NCI-H460 (cell line): ENCODE results near the gene SHC3.

GRCh38 chr9:87711743-87712217 lies 14.1 kb upstream of the CTSL start:
RAMPAGE:
- cytosol, long total RNA, result no peak
- long total RNA, result no peak
- nucleus, long total RNA, result no peak

RAMPAGE:
- cytosol, long total RNA, result no peak
- long total RNA, result no peak
- nucleus, long total RNA, result no peak
These were observed 3.4 kb downstream of the CTSL start for GRCh38 chr9:87729228-87729795.

DNA sequence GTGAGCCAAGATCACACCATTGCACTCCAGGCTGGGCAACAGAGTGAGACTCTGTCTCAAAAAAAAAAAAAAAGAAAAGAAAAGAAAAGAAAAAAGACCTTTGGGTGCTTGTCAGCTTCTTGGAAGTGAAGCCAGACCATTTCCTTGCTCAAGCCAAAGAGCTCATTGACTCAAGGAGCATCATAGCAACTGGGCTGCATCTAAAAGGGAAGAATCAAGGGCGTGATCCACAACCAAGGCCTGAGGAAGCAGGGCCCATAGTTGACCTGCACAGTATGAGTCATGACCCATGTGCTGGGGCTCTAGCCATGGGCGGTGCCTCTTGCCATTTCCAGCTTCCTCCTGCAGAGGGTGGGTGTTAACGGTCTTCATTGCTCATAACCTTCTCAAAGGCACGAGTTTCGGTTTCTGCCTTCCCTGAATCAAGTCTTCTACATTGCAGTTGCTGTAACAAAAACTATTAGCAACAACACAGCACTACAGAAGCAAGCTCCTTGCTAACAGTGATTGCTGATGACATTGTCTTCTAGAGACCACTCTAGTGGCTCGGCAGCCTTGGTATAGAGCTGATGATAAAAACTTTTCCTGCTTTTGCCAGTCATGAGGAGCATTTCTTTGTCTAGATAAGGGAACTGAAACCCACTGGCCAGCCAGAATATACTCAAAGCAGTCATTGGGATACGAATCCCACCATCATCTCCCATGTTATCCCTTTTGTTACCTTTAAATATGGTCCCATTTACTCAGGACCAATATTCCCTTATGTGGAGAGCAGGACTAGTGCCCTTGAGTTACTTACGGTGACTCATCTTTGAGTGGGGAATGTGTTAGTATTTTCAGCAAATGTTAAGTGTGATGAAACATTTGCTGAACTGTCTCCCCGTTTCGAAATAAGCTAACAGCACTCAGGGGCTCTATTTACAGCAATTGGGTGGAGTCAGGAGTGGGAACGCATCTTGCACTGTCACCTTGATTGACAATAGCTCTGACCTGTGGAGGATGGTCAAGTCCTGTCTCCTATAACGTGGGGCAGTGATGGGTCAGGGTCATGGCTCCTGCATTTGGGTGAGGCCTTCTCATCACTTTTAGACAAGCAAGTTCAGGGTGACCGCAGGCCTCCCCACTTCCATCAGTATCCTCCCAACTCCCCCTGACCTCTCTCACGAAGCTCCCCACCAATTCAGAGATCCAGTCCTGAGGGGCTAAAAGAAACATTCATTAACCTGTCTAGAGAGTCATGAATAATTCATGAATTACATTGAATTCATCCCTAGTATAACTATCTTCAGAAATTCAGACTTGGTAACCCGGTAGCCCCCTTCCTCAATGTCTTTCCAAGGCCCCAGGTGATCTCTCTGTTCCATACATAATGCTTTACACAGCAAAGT lies 67.2 kb downstream of the CTSL start:
RAMPAGE:
- cytosol, long total RNA, result no peak
- long total RNA, result no peak
- nucleus, long total RNA, result no peak

GRCh38 chr9:88574955-88575268 lies 39.9 kb downstream of the NXNL2 start:
RAMPAGE:
- cytosol, long total RNA, result no peak
- long total RNA, result no peak
- nucleus, long total RNA, result no peak

GRCh38 chr9:88604585-88605121 lies 69.7 kb downstream of the NXNL2 start:
RAMPAGE:
- cytosol, long total RNA, result no peak
- long total RNA, result no peak
- nucleus, long total RNA, result no peak

RAMPAGE:
- cytosol, long total RNA, result no peak
- long total RNA, result no peak
- nucleus, long total RNA, result no peak
These were observed 216.0 kb upstream of the S1PR3 start for GRCh38 chr9:88775304-88775640.

RAMPAGE:
- cytosol, long total RNA, result no peak
- long total RNA, result no peak
- nucleus, long total RNA, result no peak
These were observed 186.0 kb upstream of the S1PR3 start for GRCh38 chr9:88805219-88805638.

GRCh38 chr9:89021186-89021725 lies 30.0 kb downstream of the S1PR3 start:
RAMPAGE:
- cytosol, long total RNA, result no peak
- long total RNA, result no peak
- nucleus, long total RNA, result no peak

RAMPAGE:
- cytosol, long total RNA, result no peak
- long total RNA, result no peak
- nucleus, long total RNA, result no peak
These were observed 25.1 kb downstream of the SHC3 start for GRCh38 chr9:89153461-89153994.

DNA sequence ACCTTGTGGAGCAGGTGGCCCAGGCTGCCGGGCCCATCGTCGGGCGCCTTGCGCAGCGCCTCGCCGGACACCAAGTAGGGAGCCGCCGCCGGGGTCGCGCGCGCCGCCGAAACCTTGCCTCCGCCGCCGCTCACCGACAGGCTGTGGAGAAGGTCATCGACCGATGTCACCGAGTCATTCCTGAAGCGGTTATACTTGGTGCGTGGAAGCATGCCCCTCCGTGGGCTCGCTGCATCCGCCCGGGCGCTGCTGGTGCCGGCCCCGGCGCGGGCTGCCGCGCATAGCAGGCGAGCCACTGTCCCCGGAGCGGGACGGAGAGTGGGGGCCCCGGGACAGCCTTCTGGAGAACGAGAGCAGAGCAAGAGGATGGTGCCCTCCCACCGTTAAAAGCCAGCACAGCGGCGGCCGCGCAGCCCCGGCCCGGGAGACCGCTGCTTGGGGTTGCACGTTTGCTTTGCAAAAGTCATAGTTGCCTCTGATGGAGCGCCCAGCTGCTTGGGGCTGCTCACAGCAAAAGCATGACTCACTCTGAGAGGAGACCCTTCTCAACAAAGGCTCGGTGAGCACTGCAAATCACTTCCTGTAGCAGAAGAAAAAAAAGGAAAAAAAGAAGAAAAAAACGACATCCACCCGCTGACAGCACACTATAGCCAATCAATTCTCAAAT lies at the start of gene SHC3:
TSS of gene SHC3 (minus strand) at position 570 of the 667 bp plus-strand sequence.
RAMPAGE:
- cytosol, long total RNA, result no peak
- long total RNA, result no peak
- nucleus, long total RNA, result no peak

GRCh38 chr9:89178916-89179558 lies 419 bp upstream of the SHC3 start:
RAMPAGE:
- cytosol, long total RNA, result no peak
- long total RNA, result no peak
- nucleus, long total RNA, result no peak

RAMPAGE:
- cytosol, long total RNA, result no peak
- long total RNA, result no peak
- nucleus, long total RNA, result no peak
These were observed 39.5 kb downstream of the SECISBP2 start for GRCh38 chr9:89357840-89358256.

RAMPAGE:
- cytosol, long total RNA, result no peak
- long total RNA, result no peak
- nucleus, long total RNA, result no peak
These were observed 70.3 kb downstream of the SEMA4D start for GRCh38 chr9:89427638-89428058.

RAMPAGE:
- cytosol, long total RNA, result no peak
- long total RNA, result no peak
- nucleus, long total RNA, result no peak
These were observed 65.7 kb downstream of the SEMA4D start for GRCh38 chr9:89432181-89432699.

GRCh38 chr9:89435188-89436095 lies 62.5 kb downstream of the SEMA4D start:
RAMPAGE:
- cytosol, long total RNA, result no peak
- long total RNA, result no peak
- nucleus, long total RNA, result no peak

DNA sequence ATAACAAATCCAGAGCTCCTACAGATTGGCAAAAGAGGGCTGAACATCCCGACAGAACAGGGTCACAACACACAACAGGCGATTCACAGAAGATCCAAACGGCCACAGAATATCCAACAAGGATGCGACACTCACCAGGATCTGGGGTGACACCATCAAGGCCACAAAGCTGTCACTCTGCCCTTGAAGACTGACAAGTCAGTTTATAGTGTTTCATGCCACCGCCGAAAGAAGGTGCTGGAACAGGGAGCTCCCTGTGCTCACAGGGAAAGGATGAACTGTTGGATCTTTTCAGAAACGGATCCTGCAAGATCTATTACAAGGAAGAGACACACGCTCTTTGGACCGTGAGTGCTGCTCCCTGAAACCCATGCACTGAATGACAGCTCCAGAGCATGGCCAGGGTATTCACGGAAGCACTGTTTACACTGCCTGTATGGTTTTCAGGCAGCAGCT lies 53.0 kb downstream of the SEMA4D start:
RAMPAGE:
- cytosol, long total RNA, result no peak
- long total RNA, result no peak
- nucleus, long total RNA, result no peak

DNA sequence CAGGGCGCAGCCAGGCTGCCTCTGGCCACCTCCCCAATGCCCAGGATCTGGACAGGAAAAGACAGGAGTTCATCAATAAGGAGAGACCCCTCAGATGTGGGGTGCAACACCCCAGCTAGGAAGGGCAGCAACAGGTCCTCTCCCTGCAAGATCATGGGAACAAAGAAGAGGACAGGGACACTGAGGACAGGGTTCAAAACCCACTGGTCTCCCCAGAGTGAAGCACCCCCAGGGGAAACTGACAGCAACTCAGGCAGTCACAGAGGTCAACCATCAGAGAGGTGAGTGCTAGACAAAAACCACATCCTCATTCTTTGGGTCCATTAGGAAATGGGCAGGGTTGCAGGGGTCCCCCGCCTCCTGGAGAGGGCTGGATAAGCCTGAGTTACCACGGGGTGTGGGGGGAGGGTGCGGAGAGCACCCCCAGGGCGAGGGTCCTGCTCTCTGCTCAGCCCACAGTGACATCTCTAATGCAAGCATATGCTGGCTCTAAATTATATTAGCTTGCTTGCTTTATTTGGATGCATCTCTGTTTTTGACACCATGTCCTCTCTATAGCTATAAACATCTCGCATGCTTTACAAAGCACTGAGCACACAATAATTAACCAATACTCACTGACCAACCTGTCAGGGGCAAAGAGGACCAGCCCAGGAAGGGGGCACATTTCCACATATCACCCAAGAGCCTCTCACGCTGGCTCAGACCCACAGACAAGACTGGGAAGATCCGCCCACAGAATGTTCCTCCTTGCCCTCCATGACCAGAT lies 33.3 kb downstream of the SEMA4D start:
RAMPAGE:
- cytosol, long total RNA, result no peak
- long total RNA, result no peak
- nucleus, long total RNA, result no peak

GRCh38 chr9:89470108-89470620 lies 27.7 kb downstream of the SEMA4D start:
RAMPAGE:
- cytosol, long total RNA, result no peak
- long total RNA, result no peak
- nucleus, long total RNA, result no peak

RAMPAGE:
- cytosol, long total RNA, result no peak
- long total RNA, result no peak
- nucleus, long total RNA, result no peak
These were observed 26.0 kb upstream of the SEMA4D start for GRCh38 chr9:89523915-89524259.

DNA sequence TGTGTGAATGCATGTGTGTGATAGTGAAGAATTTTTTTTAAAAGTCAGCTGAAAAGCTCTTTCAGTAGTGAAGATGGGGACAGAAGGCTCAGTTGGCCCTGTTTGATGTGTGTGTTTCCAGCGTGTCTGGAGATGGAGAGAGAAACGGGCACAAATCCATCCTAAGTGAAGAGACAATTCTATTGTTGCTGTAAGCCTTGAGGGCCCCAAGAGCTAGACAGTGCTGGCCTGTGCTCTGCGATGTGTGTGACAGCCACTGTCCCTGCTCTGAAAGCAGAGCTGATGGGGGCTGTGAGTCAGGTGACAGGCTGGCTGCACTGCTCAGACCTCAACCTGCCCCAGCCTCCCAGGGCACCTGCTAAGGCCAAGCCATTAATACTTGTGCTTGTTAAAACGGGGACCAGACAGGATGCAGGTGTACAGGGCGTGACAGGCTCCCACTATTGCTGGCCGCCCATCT lies 44.5 kb upstream of the SEMA4D start:
RAMPAGE:
- cytosol, long total RNA, result no peak
- long total RNA, result no peak
- nucleus, long total RNA, result no peak